Bile duct (tissue), 1 donor: ENCODE measurements around the genes ZNF133, NAA20, RALGAPA2 and FOXA2.

- PRO-cap = no peak
These were observed 20.6 kb upstream of the ZNF133 start for GRCh38 chr20:18267626-18268203.

- PRO-cap = bidirectional peak, plus-strand start at chr20:18288527, minus-strand start at chr20:18288172
These were observed at the start of gene ZNF133 for GRCh38 chr20:18288010-18288663. Gene ZNF133, plus strand, starts transcription at chr20:18288527.

DNA sequence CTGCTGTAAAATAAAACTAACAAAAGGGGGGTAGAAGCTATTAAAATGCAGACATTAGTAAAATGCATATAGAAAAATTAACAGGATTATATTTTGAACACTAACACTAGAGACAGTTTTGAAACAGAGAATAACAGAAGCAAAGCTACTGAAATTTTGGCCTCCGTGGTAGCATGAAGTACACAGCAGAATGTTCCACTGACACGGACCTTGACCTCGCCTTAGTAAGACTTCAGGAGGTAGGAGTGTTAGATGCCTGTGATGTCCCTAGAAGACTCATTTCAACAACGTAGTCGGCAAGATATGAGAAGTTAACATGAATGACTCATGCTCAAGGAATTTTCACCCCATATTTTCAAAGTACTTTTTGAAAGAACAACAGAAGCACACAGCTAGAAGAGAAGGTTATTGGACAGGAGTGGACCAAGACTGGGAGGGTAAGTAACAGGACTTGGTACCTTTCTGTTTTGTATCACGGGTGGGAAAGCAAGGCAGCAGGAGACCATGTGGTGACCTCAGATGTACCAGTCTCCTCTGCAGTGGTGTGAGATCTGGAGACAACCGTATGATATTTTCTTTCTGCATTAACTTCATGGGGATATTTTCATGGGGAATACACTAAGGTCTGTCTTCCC, 78.0 kb downstream of the DZANK1 start:
- PRO-cap = no peak

DNA sequence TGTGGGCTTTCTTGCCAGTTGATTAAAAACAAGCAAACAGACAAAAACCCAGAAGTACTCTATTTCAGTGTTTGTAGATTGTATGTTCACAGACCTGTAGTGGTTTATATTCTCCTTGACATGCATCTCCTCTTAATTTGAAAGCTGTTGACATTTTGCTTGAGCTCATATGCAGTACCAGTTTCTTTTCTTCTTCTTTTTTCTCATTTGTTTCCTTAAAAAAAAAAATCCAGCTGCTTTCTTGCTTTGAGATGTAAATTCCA, 74.1 kb upstream of the SCP2D1 start:
- PRO-cap = no peak

- PRO-cap = no peak
These were observed 195.3 kb downstream of the SLC24A3 start for GRCh38 chr20:19407703-19408114.

DNA sequence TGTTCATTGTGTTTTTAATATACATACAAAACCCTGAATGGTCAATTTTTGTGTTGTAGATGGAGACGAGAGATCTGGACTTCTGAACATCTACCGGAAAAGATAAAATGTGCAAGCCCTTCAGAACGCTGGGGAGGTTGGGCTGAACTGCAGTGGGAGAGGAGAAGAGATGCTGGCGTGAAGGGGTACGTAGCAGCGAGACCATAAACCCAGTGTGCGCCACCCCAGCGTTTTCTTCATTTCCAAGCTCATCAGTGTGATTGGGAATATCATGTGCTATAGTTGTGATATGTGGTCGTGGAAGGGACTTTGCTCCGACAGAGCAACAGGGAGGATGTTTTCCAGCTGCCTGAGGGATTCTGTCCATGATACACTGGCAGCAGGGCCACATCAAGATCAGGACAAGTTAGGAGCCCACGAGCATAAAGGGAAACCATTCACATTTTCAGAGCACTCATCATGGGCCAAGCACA, 41.5 kb downstream of the RIN2 start:
- PRO-cap = no peak

DNA sequence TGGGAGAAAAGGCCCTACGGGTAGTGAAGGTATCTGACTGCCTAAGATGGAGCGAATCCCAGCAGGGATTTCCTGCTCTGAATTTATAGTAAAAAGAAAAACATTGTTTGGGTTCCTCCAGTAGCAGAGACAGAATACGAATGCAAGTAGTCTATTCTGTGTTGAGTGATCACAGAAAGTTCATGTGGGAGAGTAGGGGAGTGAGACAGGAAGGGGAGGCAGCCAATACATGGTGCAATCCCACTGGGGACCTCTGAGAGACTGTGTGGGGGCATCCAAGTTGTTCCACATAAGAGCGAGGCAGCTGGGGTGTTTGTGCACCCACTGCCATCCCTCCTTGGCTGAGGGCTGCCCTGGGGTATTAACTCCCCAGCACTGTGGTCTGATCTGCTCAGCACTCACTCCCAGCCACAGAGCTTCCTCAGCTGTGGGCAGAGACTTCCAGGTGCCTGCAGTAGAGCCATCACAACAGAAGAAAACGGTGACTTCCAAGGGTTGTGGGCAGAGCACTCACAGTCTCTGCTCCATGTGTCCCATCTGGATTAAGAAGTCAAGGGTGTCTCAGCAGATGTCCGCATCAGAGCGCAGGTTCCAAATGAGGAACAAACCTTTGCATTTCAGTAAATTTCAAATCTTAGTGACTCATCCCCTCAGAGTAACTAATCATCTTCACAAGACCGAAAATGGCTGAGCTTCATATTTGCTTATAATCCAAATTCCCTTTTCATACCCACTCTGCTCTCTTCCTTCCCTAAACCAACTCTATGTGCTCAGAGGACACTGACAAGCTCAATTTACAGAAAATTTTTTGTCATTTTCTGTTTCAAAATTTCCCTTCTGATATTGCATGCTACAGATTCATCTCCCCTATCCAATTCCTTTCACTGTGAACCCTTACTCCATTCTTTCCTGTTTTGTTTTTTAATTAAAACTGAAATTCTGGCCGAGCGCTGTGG, 101.9 kb upstream of the NAA20 start:
- PRO-cap = unidirectional peak, minus-strand start at position 544 of the sequence

- PRO-cap = bidirectional peak, plus-strand start at chr20:19935129, minus-strand start at chr20:19934938; unidirectional peak, minus-strand start at chr20:19935295; bidirectional peak, plus-strand start at chr20:19935288, minus-strand start at chr20:19935295; unidirectional peak, minus-strand start at chr20:19935336; bidirectional peak, plus-strand start at chr20:19935495, minus-strand start at chr20:19935336
These were observed 82.2 kb upstream of the NAA20 start for GRCh38 chr20:19934699-19935629.

- PRO-cap = unidirectional peak, plus-strand start at chr20:19943258; unidirectional peak, plus-strand start at chr20:19943267
These were observed 74.2 kb upstream of the NAA20 start for GRCh38 chr20:19942913-19943463.

- PRO-cap = bidirectional peak, plus-strand start at chr20:20017346, minus-strand start at chr20:20017244
These were observed at the start of gene NAA20 for GRCh38 chr20:20016727-20018002. Gene NAA20, plus strand, starts transcription at chr20:20017362.

- PRO-cap = no peak
These were observed 36.5 kb downstream of the CFAP61 start for GRCh38 chr20:20088685-20089395.

GRCh38 chr20:20366478-20367153, 1.3 kb upstream of the INSM1 start:
- PRO-cap = no peak

- PRO-cap = no peak
These were observed 35.1 kb downstream of the INSM1 start for GRCh38 chr20:20402866-20403489.

GRCh38 chr20:20669664-20670163, 42.7 kb downstream of the RALGAPA2 start:
- PRO-cap = no peak

DNA sequence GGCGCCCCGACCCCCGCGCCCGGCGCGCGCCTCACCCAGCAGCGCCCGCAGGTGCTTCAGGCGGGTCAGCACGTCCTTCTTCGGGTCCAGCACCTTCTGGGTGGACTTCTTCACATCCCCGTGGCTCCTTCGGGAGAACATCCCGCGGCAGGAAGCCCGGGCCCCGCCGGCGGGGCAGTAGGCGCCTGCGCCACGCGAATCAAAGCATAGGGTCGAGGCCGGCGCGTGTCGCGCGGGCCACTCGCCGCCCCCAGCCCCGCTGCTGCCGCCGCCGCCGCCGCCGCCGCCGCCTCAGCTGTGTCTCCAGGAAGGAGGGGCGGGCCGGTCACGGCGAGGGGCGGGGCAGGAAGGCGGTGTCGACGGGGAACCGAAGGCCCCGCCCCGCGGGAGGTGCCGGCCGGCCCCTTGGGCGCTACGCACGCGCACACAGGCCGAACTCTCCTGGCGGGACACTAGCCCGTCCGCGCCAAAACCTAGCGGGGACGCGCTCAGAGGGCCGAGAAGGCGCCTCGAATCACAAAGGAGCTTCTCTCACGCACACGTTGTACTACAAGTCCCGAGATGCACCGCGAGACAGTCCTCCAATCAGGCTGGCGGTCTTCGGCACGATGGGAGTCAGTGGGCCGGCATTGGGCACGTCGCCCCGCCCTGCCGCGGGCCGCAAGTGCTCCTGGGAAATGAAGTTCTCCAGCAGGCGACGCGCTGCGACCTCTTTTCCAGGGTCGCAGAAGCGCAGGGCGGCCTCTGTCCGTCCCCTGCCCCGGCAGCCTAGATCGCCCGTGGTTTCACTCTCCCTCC, at the start of gene RALGAPA2:
Gene RALGAPA2 (minus strand): TSS at position 305 of the 798 bp plus-strand sequence.
- PRO-cap = unidirectional peak, minus-strand start at position 98 of the sequence; unidirectional peak, minus-strand start at position 293 of the sequence; unidirectional peak, plus-strand start at position 719 of the sequence

- PRO-cap = no peak
These were observed 53.8 kb downstream of the KIZ start for GRCh38 chr20:21179637-21180187.

- PRO-cap = no peak
These were observed 64.4 kb downstream of the KIZ start for GRCh38 chr20:21190204-21190737.

DNA sequence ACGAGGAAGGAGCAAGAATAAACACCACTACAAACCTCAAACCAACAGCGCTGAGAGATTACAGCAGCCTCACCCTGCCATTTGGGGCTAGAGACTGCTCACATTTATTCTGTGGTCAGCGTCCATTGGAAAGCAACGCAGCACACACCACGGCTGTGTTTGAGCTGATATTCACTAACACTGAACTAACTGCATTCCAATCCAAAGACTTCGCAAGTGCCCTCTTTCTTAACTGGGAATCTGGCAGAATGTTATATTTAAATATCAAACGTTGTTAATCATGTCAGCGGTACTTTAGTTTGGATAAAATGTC, 94.6 kb downstream of the FOXA2 start:
- PRO-cap = no peak

DNA sequence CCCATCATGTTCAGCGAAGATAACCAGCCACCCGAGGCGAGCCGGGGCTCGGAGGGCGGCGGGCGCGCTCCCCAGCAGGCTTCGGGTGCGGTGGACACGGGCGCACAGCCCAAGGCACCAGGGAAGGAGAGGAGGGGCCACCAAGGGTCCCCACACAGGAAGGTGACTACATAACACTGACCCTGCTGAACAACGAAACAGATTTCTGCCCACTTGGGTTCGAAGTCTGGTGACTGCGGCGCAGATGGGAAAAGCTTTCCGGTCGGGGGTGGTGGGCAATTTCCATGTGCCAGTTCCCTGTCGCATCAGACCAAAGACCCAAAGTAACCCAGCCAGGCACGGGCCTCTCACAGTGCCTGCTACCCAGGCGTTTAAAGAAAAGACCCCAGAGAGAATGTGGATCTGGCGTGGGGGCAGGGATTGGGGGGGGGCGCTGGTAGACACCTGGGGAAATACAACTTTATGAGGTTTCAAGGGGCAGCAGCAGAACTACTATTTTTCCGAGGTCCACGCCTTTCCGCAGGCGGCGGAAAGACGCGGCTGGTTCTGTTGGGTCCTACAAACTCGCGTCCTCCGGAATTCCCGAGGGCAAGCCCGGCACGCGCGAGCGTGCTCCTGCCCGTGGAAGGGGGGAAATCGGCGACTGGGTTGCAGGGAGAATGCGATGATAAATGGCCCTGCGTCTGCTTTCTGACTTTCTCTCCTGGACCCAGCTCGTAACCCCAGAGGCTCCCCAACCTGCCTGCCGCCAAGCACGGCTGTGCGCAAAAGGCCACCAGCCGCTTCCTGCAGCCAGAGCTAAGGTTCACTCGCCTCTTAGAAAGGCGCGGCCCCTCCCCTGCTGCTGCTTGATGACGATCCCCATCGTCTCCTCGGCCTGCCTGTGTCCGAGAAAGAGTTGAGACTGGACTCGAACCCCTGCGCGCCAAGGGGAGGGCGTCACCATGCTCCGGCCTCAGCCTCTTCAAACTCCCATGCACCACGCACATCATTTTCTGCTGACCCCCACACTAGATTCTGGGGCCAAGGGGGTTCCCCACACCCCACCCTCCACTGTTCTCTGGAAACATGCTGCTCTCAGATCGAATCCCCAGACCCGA, 6.9 kb downstream of the FOXA2 start:
- PRO-cap = bidirectional peak, plus-strand start at position 893 of the sequence, minus-strand start at position 788 of the sequence

- PRO-cap = bidirectional peak, plus-strand start at chr20:22584039, minus-strand start at chr20:22583924; bidirectional peak, plus-strand start at chr20:22584163, minus-strand start at chr20:22584263; bidirectional peak, plus-strand start at chr20:22584540, minus-strand start at chr20:22584424
These were observed at the start of gene FOXA2 for GRCh38 chr20:22583548-22584657. Gene FOXA2, minus strand, starts transcription at chr20:22584572.